Caco-2 (cell line): ENCODE results near the gene POLR2H.

GRCh38 chr3:184011052-184011480, 6.6 kb downstream of the ABCC5 start:
- PRO-cap = no peak
- RRBS = no CpG with 5 or more reads among the region's 4 CpGs

DNA sequence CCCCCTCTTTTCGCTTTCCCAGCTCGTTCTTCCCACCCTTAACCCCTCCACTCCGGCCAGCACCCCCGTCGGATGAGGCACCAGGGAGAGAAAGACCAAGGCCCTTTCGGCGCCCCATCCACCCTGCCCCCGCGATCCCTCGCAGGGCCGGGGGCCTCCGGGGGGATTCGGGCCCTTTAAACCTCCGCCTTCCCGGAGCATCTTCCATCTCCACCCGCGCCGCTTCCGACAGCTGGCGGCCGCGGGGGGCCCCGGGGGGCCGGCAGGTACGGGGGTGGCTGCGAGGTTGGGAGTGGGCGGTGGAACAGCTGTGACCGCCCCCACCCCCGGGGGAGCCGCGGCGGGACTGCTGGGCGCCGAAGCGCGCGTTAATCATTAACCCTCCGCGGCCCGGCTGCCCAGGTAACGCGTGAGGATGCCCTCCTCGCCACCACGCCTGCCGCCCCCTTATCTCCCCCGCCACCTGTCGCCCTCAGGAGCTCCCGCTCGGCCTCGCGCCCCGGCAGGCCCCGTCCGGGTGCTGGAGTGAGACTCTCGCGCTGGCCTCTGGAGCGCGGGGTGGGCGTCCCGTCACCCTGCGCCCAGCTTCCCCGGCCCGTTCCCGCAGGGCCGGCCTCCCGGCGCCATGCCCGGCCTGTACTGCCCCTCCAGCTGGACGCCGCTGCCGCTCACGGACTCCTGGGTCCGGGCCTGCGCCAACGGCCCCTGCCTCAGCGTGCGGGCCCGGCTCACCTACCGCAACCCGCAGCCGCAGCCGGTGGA, 700 bp downstream of the VWA5B2 start:
- PRO-cap = no peak
- RRBS = 4% methylated on average over 62 of the region's 82 CpGs

- PRO-cap = no peak
- RRBS = 18% methylated on average over 47 of the region's 66 CpGs
These were observed 1.4 kb downstream of the VWA5B2 start for GRCh38 chr3:184230666-184231309.

DNA sequence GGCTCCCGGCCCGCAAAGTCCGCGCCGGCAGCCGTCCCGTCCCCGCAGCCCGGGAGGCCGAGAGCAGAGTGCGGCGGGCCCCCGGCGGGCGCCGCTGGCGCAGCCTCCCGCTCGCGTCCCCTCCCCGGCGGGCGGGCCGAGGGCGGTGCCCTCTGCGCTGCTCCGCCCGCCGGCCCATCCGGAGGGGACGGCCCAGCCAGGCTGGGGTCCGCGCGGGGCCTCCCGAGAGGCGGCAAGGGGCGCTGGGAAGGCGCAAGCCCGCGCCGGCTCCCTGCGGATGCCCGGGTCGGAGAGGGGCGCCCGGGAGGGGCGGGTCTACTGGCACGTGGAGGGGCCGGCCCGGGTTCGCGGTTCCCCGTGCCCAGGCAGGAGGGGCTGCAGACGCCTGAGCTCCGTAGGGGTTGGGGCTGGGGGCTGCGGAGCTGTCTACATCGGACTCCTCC, at the start of gene POLR2H:
Gene POLR2H, plus strand, starts transcription at position 177 of the 443 bp plus-strand sequence.
- PRO-cap = bidirectional peak, plus-strand start at position 225 of the sequence, minus-strand start at position 70 of the sequence
- RRBS = 2% methylated on average over 34 of the region's 57 CpGs

DNA sequence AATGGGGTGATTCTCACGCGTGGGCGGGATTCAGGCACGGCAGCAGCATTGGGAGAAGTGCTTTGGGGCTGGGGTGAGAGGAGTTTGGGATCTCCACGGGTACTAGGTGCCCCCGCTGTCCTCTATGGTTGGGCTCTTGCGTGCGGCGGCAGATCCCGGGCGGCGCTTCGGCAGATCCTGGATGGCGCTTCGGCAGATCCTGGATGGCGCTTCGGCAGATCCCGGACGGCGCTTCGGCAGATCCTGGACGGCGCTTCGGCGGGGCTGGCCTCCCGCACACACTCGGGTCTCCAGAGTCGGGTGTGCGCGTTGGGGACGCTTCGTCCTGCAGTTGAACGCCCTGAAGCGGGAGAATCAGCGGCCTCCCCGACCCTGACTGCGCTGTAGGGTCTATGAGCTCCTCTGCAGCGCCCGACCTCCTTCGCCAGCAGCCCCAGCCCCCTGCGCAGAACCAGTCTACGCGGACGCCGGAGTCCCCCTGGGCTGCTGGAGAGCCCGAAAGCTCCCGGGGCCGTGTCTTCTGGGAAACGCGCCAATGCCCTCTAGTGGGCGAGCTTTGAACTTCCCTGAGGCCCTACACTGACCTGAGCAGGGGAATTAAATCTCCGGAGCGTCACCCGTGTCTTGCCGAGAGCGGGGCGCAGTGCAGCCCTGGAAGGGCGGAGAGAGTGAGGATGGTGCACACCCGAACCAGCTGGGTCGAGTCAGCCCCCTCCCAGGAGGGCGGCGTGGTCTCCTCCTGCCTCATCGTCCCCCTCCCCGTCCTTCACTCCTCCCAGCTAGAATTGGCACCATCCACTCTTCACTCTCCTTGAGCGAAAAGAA, 48.0 kb upstream of the EPHB3 start:
- PRO-cap = no peak
- RRBS = 6% methylated on average over 2 of the region's 65 CpGs

DNA sequence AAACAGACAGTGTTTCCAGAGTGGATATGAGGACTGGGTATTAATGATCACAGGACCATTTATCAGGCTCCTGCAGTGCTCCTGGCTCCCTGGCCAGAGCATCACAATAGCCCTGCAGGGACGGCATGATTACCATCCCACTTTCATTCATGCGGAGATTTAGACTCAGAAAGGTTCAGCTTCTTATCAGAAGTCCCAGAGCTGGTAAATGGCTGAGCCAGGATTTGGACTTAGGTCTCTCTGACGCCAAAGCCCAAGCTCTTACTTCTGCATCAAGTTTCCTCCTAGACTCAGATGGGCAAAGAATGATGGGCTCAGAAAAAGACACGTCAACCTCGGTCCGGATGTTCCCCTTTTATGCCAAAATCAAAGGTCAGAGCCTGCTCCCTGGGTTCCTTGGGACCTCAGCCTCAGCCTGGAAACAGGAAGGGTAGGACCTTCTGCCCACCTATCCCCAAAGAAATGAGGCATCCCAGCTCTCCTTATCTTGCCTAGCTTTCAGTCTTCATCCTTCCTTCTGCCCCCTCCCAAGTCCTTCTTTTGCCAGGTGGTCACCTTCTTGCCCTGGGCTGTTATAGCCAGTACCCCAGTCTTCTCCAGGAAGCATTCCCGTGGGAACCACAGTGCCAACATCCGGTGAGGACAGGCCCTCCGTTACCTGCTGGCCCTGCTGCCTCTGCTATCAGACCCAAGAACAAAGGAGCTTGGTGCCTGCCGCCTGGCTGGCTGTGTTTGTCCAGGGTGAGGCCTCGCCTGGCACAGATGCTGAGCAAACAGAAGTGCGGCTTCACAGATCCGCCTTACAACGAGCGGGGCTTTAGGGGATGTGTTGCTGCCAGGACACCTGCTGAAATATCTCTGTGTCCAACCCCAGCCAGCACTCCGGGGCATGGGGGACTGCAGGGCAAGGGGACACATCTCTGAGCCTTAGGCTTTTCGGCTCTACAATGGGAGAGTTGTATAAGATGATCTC, 2.5 kb upstream of the EPHB3 start:
- PRO-cap = no peak
- RRBS = no CpG with 5 or more reads among the region's 17 CpGs

DNA sequence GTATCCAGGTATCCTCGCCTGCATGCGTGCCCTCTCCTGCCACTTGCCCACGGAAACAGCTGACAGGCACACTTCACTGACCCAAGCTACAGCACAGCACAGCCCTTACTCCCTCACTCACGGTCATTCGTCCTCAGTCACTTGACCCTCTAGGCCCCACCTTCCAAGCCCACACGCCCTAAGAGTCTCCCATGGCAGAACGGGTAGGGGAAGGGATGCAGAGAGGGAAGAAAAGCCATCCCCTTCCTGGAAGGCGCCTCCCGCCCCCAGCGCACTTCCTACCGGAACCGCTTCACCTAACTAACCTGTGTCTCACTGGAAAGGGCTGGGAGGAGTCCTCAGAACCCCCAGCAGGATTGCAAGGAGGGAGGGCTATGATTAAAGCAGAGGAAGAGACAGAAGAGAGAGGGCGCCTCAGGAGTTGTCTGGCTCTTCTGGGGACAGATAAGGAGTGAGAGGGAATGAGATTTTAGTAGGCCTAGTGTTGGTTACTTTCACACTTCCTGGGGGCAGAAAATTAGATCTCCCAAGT, 22.9 kb downstream of the EPHB3 start:
- PRO-cap = no peak
- RRBS = no CpG with 5 or more reads among the region's 13 CpGs

GRCh38 chr3:184716722-184717724, 5.2 kb upstream of the MAGEF1 start:
- PRO-cap = no peak
- RRBS = no CpG with 5 or more reads among the region's 22 CpGs

GRCh38 chr3:184846460-184846796, 34.5 kb downstream of the VPS8 start:
- PRO-cap = no peak
- RRBS = no CpG with 5 or more reads among the region's 5 CpGs

DNA sequence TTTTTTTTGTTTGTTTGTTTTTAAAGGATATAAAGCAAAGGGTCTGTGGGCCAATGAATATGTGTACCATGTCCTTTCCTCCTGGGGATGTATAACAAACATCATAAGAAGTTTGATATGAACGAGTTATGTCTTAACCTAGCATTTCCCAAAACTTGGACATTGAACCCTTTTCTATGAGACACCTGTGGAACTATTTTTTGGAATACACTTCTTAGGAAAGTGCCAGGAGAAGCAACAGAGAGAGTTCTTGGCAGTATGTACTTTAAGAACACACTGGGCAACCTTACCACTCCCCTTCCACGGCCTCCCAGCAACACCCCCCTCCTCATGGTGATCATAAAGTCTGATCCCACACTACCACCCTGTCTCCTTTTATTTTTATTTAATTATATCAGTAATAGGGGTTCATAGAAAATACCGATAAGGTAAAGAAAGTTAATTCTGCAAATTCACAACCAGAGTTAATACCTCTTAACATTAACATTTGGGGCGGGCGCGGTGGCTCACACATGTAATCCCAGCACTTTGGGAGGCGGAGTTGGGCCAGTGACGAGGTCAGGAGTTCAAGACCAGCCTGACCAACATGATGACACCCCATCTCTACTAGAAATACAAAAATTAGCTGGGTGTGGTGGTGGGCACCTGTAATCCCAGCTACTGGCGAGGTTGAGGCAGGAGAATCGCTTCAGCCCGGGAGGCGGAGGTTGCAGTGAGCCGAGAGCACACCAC, 48.2 kb downstream of the SENP2 start:
- PRO-cap = no peak
- RRBS = no CpG with 5 or more reads among the region's 13 CpGs

DNA sequence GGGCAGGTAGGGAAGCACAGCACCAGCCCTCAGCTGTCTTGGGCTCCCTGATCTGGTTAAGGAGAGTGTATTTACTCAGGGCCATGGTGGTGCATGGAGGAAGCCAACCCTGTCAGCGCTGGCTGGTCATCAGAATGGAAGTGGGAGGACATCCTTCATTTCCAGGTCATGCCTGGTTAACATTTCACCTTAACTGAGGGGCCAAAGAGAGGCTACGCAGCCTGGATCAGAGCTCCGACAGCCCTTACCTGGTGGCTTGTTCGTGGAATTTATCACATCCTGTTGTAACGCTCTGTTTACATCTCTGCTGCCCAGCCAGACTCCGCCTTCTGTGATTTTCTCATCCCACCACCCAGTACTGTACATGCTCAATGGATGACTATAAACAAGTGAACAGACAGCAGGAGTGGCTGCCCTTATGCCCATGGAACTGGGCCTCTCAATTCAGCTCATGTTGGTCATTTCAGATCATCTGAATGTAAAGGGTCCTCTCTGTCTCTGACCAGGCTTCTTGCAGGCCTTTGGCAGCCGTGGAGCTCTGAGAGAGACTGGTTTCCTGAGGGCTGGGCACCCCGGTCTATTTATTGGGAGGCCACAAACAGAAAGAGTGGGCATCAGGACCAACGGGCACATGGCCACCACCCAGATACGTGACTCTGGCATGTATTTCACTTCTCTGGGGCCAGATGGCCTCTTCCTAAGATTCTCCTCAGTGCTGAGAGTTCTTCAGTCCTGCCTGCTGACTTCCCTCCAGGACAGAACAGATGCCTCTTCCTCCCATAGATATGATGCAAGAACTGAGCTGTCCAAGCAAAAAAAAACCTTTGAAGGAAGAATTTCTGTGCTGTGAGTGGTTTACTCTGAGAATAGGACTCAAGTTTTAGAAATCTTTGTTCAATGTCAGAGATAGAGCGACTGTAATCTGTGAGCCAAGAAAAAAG, 108.0 kb downstream of the IGF2BP2 start:
- PRO-cap = unidirectional peak, minus-strand start at position 766 of the sequence
- RRBS = no CpG with 5 or more reads among the region's 11 CpGs

- PRO-cap = no peak
- RRBS = no CpG with 5 or more reads among the region's 10 CpGs
These were observed 78.6 kb downstream of the IGF2BP2 start for GRCh38 chr3:185746152-185746771.

GRCh38 chr3:185922555-185923214, 15.1 kb downstream of the TRA2B start:
- PRO-cap = no peak
- RRBS = no CpG with 5 or more reads among the region's 11 CpGs

GRCh38 chr3:185932027-185932813, 5.6 kb downstream of the TRA2B start:
- PRO-cap = no peak
- RRBS = no CpG with 5 or more reads among the region's 6 CpGs

GRCh38 chr3:185968186-185968695, 30.4 kb upstream of the TRA2B start:
- PRO-cap = no peak
- RRBS = no CpG with 5 or more reads among the region's 3 CpGs

DNA sequence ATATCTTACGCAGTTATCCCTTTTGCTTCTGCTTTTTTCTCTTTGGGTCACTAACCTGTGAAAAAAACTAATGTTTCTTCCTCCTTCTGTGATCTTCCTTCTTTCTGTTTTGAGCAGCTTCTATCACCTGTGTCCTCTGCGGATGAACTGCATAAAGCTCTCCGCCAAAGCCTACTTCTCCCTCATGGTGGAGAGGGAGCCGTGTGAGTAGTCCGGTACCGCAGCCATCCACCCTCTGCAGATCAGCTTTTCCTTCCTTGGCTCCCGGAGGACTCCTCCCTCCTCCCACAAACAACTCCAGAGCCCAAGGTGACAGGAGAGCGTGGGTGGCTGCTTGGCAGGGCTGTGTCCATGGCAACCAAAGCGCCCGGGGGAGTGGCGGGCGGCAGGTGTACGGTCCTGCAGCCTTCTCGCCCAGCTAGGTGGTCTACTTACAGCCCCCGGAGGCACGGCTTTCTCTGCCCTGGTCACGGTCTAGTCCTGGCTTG, 106.1 kb downstream of the DGKG start:
- PRO-cap = no peak
- RRBS = 84% methylated on average over 10 of the region's 17 CpGs

DNA sequence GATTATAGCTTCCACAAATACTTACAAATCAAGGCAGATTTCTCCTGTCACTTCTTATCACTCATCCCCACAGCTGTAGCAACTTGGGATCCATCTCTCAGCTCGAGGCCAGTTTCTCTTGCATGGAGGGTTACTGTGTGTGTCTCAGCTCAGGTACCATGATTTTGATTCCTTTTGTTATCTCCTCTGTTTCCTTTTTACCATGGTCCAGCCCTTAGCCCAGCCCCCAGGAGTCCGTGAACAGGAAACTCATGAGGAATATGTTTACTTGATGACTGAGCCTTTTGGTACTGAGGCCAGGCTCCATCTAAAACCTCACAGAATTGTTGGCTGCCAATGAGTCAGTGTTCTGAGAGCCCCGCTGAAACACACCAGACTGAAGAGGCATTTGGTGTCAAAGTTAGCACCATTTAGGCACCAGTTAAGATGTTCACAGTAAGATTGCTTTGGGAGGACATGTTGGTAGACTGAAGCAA, 80.9 kb downstream of the DGKG start:
- PRO-cap = no peak
- RRBS = no CpG with 5 or more reads among the region's 3 CpGs

DNA sequence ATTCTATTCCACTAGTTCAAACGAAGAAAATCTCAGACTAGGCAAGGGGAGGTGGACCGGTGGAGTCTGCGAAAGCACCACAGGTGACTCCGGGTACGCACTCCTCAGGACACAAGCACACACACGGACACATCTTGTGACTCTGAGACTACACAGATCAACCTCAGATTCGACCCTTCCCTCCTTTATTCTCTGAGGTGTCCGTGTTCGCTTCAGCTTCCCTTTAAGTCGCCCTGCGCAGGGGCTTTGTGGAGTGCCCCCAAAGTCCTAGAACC, 868 bp downstream of the DGKG start:
- PRO-cap = no peak
- RRBS = no CpG with 5 or more reads among the region's 11 CpGs

- PRO-cap = no peak
- RRBS = no CpG with 5 or more reads among the region's 7 CpGs
These were observed 17.9 kb downstream of the CRYGS start for GRCh38 chr3:186526150-186526713.

GRCh38 chr3:186594960-186595346, 17.9 kb upstream of the AHSG start:
- PRO-cap = no peak
- RRBS = no CpG with 5 or more reads among the region's 4 CpGs